ENCODE results near the genes MTMR8 and EFNB1.

GRCh38 chrX:63753932-63754263 is 31.1 kb downstream of the ARHGEF9 start:
- PRO-cap, result no peak

- PRO-cap, result no peak
Measured at GRCh38 chrX:64224829-64225132, 5.6 kb downstream of the ASB12 start.

GRCh38 chrX:64394841-64395771 is at the start of gene MTMR8:
MTMR8 (minus strand) TSS chrX:64395452.
- PRO-cap, result unidirectional peak, plus-strand start at chrX:64395034; bidirectional peak, plus-strand start at chrX:64395565, minus-strand start at chrX:64395424

DNA sequence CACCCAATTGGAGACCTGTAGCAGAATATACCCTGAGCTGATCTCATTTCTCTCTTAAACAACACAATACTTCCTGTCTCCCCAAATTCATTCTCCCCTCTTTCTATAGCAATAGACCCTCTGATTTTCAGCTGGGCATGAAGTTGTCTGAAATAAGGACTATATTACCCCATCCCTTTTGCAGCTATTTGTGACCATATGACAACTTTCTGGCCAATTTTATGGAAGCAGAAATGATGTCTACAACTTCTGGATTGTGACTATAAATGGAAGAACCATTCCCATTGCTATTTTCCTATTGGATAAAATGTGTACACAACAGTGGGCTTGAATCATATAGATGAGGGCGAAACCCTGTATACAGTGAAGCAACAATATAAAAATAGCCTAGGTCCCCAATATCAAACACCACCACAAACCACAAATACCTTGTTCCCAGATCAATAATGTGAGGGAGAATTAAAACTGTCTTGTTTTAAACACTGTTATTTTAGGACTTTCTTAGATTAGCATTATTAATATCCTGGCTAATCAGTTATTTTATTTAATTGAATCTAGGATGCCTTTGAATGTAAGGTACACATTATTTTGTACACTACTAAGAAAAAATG is 17.3 kb downstream of the ZC4H2 start:
- PRO-cap, result no peak

- PRO-cap, result no peak
Measured at GRCh38 chrX:65133939-65134441, 99.4 kb downstream of the ZC3H12B start.

- PRO-cap, result no peak
Measured at GRCh38 chrX:66016649-66017490, 23.0 kb downstream of the VSIG4 start.

DNA sequence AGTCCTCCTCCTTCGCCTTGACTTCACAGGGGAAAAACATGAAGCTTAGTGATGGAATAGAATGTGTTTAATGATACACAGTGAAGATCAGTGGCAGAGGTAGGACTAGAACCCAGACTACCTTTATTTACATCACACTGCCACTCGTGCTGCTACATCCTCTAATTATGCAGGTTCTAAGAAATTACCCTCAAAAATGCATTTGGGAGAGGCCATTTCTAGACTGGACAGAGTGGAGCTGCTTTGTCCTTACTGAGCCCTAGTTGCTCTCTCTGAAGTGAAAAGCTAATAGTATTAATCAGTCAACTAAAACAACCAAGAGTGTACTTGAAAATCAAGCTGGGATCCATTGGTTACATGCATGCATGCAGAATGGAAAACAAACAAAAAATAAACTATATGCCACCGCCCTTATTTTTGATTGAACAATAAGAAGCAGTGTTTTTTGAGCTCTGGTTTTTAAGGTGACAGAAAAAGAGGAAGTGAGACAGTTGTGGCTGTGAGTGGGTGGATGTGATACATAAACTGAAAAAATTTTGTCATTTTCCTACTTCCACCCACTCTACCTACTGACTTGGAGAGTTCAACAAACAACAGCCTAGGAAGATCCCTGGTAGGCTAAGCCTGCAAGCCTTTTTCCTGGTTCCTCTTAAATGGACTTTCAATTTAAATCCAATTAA is 6.8 kb upstream of the VSIG4 start:
- PRO-cap, result no peak

DNA sequence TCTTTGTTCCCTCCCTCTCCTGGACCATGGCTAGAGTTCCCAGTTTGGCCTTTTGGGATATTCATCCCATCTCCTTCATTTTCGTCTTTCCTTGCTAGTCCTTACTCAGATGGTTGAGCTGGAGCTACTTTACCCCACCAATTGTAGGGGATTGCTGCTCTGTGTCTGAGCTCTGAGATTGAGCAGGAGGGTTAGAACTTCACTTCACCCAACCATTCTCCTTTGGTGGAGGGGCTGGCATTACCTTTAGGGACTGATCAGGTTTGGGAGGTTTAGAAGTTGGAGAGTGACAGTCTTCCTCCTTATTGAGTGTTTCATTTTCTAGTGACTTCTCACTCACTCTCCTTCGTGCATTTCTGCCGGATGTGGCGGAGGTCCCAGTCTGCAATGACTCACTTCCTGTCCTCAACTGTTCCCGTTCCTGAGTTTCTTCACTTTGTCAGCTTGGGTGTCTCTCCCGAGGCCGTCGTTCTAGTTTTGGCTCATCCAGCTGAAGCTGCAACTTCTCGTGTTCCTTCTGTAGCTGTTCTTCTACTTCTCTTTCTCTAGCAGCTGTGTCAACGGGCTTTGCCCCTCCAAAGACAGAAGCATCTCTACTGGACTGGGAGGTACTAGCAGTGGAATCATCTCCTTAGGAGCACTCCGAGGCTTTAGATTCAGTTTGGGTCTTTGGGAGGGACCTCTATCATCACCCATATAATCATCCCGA is 35.0 kb upstream of the VSIG4 start:
- PRO-cap, result no peak

DNA sequence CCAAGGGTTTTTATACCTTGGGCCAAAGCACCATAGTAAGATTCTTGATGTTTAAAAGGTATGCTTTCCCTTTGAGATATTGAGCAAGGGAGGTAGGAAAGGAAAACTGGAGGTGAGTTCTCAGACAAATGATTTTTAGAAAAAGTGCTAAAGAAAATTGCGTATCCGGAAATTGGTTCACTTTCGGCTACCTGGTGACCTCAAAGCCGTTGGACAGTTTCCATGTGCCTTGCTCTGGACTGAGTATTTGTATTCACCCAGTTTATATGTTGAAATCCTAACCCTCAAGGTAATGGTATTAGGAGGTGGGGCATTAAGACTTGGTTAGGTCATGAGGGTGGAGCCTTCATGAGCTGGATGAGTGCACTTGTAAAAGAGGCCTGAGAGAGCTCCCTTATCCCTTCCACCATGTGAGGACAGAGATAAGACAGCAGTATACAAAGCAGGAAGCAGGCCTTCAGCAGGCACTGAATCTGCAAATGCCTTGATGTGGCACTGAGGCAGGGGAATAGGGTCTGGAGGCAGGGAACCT is 5.2 kb upstream of the OPHN1 start:
- PRO-cap, result no peak

GRCh38 chrX:68666283-68666754 is 18.9 kb downstream of the STARD8 start:
- PRO-cap, result no peak

GRCh38 chrX:68697050-68697712 is 49.7 kb downstream of the STARD8 start:
- PRO-cap, result no peak

- PRO-cap, result bidirectional peak, plus-strand start at chrX:68829021, minus-strand start at chrX:68828839
Measured at GRCh38 chrX:68828573-68829132, at the start of gene EFNB1. EFNB1 (plus strand) TSS chrX:68829021.

DNA sequence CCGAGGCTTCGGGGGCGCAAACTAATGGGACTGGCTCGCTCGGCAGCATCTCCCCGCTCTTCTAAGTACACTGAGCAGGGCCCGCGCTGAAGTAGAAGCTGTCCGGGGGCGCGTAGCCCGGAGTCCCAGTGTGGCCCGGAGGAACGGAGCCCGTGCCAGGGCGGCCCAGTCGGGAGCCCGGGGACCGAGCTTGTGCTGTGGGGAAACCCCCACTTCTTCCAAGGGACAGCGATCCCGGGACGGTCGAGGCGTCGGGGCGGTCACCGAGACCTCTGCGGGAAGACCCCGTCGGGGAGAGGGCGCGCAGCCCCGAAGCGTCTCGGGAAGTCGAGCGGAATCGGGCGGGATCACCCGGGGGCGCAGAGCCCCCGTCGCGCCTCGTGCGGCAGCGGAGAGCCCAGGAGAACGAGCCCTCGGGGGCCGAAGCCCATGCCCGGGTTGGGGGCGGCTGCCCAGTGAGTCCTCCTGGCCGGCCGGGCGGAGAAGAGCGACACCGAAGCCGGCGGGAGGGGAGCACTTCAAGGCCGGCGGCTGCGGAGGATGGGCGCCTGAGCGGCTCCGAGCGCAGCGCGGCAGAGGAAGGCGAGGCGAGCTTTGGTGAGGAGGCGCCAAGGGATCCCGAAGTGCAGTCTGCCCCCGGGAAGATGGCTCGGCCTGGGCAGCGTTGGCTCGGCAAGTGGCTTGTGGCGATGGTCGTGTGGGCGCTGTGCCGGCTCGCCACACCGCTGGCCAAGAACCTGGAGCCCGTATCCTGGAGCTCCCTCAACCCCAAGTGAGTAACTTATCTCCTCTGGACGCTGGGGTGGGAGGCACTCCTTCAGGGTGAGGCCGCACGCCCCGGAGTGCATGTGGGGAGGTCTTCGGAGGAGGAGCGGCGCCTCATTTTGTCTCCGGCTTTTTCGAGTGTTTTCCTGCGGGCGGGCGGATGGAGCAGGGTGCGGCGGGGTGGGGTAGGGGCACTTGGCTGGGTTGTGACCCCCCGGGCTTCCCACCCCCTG is 611 bp downstream of the EFNB1 start:
- PRO-cap, result no peak

DNA sequence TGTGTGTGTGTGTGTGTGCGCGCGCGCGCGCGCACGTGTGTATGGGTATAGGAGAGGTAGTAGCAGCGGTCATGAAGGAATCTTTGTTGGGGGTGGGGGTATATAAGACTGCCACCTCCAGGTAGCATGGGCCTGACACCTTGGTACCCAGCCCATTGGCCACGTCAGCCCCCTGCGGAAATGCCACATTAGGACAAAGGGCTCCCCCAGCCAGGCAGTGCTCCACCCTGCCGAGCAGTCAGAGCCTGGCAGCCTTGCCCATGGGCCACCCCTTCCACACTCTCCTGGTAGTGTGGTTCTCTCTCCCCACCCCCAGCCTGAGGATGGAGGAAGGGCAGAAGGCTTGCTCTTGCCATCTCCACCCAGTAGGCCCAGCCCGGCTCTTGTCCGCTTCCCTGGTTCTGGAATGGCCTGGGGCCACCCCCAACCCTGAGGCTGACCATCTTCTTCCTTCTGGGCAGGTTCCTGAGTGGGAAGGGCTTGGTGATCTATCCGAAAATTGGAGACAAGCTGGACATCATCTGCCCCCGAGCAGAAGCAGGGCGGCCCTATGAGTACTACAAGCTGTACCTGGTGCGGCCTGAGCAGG is 9.4 kb downstream of the EFNB1 start:
- PRO-cap, result no peak

- PRO-cap, result no peak
Measured at GRCh38 chrX:68869421-68869878, 40.6 kb downstream of the EFNB1 start.

DNA sequence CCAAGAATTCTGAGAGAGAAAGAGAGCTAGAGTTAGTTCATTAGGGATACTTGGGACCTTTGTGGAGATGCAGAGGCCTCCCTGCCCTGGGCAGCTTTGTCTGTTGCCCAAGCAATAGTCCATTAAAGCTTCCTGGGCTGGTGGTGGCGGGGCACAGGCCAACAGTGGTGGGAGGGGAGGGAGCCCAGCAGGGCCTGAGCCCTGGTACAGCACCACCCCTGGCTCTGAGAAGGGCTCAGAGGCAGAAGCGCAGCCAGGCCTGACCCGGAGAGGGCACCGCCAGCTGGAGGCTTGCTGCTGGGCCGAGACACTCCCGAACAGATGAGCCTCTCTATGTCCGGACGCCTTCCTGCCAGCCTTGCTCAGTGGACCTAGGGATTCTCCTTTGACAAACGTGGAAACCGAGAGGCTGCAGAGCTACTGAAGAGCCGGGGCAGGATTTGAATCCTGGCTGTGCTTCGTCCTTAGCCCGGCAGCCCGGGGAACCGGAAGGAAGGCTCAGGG is 65.4 kb downstream of the EFNB1 start:
- PRO-cap, result no peak

- PRO-cap, result no peak
Measured at GRCh38 chrX:68995718-68996744, 167.2 kb downstream of the EFNB1 start.

- PRO-cap, result no peak
Measured at GRCh38 chrX:69153123-69153921, 11.9 kb downstream of the PJA1 start.

DNA sequence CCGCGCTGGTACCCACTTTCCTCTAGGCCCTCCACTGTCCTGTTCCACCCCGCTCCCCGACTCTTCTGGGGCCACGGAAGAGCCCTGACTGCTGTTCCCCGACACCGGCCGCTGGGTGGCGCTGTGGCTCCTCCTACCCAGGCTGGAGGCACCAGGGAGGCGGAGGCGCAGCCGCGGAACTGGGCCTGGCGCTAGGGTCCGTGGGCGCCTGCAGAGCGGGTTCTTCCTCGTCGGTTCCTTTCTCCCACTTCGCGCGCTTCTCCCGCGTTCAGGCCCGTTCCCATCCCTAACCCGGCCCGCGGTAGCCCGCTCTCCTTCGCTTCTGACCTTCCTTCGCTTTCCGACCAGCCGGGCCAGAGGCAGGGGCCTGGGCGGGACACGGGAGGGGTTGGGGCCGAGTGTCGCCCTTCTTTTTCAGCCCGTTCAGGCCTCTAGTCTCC is 34.2 kb downstream of the NALF2 start:
- PRO-cap, result unidirectional peak, plus-strand start at position 184 of the sequence

DNA sequence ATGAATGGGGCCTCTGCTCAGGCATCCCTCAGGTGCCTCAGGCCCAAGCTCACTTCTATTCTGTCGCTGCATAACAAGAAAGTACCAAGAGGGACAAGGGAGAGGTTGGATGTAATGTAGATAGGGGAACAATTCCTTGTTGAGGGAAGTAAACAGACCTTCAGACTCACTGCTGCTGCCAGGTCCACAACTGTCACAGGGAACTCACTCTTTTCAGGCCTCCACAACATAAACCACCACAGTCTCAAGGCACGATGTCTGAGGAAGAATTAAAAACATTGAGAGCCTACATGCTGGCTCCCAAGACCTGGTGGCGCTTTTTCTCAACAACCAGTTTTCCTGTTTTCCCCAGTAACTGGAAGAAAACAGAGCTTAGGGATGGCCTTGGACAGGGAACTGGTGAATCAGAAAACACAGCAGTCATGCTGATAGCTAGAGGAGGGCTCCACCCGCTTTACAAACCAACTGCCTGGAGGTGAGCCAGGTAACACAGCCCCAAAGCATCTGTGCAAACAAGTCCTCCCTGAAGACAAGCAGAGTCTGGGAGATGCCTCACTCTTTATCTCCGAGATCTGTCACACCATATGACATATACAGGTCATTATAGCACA is 14.4 kb upstream of the AWAT1 start:
- PRO-cap, result no peak

Measured in progenitor cell of endocrine pancreas (in vitro differentiated cells).